Testis (tissue), 5 donors: ENCODE measurements around a stretch of chr12.

GRCh38 chr12:75704725-75705176 lies 193.3 kb upstream of the KRR1 start:
- PRO-cap, 3 experiments = no peak in any of the 3 experiments
- RAMPAGE, long total RNA, 2 experiments = no peak in any of the 2 experiments
- RRBS = no CpG with 5 or more reads among the region's 7 CpGs

DNA sequence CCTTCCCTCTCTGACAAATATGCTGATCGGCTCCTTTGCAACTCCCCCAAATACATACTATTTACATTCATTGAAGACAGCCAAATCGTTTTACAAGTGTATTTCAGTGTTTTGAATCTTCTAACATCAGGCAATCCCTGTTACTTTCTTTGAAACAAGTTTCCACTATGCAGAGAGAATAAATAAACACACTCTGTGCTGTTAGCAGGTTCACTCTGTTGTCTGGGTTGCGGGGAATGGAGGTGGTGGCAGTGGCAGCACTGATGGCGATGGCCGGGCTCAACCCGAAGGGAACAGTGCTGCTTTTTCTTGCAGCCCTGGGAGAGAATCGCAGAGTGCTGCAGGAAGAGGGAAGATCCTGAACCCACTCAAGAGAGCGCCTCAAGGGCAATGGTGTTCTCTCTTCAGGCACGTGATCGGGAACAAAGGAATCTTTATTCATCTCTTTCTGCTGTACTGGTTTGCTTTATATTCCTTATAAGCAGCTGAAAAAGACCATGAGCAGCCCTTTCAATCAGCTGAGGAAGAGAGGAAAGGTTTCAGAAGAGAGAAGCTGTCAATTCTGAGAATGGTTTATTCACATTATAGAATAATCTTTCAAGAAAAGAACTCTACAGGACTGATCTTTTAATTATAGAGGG lies 195.3 kb downstream of the NAP1L1 start:
- PRO-cap, 3 experiments = peak in 3 of 3 experiments; most common minus-strand start position 330 of the sequence (in 2)
- RAMPAGE, long total RNA, 2 experiments = no peak in any of the 2 experiments
- RRBS = no CpG with 5 or more reads among the region's 10 CpGs

DNA sequence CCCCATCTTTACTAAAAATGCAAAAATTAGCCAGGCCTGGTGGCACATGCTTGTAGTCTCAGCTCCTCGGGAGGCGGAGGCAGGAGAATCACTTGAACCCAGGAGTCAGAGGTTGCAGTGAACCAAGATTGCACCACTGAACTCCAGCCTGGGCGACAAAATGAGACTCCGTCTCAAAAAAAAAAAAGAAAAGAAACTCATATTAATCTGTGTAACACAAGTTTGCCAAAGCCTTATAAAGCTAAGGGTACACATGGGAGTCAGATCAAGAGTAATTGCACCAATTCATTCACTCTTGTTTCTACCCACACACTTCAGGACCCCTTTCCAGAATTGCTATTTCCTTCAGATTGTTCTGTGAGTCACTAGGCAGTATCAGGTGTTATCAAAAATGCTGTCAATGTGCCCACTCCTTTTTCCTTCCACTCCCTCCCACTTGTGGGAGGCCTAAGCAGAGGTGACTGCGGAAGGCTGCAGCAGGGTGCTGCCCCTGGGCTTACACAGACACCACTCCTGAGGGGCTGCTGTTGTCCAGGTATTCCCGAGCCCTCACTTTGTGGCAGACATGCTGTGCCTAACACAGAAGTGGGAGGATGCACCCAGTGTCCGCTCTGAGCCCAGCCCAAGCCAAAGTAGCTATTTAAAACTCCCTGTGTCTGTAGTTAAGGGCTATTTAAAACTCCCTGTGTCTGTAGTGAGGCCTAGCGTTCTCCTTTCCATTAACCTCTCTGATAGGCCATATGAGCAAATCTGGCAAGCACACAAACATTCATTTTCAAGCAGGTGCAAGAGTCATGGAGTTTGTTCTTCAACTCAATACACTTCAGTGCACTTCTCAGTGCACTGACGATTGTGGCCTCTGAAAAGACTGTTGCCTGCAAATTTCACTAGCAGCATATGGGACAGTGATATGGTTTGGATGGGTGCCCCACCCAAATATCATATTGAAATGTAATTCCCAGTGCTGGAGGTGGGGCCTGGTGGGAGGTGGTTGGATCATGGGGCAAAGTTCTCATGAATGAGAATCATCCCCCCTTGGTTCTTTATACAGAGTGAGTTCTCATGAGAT lies 170.9 kb downstream of the NAP1L1 start:
- PRO-cap, 3 experiments = no peak in any of the 3 experiments
- RAMPAGE, long total RNA, 2 experiments = no peak in any of the 2 experiments
- RRBS = no CpG with 5 or more reads among the region's 9 CpGs

DNA sequence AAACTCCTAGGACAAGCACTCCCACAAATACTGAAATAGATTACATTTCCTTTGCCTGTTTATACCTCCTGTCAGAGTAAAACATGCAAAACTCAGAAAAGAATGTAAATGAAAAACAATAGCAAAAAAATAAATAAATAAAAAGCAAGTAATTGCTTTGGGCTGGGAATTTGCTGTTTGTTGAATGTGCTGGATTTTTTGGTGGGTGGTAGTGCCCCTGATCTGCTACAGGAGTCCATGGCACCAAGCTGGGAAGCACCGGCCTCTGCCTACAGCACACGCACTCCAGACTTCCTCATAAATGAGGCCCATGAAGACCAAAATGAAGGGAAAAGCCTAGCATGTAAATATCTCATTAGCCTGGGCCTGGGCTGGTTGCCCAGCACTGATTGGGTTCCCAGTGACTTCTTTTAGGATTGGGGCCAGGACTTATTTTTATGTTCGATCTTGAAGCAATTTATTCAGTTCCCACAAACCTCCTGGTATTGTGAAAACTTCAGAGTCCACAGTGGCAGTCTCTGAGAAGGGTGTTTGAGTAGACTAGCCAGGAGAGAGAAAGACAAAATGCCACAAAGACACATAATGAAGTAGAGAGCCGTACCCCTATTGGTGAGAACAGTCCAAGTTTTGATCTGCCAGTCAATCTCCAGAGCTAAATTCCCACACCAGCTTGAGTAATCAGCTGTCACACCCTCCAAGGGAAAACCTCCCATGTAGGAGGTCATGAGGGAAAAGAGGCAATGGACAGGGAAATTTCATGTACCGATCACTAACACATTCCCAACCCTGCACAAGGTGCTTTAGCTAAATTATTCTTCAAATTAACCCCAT lies 131.2 kb downstream of the NAP1L1 start:
- PRO-cap, 3 experiments = no peak in any of the 3 experiments
- RAMPAGE, long total RNA, 2 experiments = no peak in any of the 2 experiments
- RRBS = no CpG with 5 or more reads among the region's 5 CpGs

DNA sequence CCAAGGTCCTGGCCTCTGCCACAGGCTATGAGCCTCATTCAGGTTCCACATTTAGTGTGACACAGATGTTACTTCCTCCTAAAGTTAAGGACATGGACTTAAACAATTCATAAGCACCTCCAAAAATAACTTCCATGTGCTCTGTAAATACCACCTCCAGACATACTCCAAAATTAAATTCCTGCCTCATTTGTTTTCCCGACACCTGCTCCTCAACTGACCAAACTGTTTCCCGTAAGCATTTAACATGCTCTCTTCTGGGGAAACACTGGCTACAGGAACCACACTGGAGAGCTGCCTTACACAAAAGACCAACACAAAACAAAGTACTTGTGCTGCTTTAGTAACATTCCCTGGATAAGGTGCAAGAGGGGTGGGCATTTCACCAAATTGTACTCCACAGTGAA lies 110.0 kb downstream of the NAP1L1 start:
- PRO-cap, 3 experiments = no peak in any of the 3 experiments
- RAMPAGE, long total RNA, 2 experiments = no peak in any of the 2 experiments
- RRBS = no CpG with 5 or more reads among the region's 2 CpGs

- PRO-cap, 3 experiments = no peak in any of the 3 experiments
- RAMPAGE, long total RNA, 2 experiments = no peak in any of the 2 experiments
- RRBS = no CpG with 5 or more reads among the region's 9 CpGs
These were observed 64.3 kb downstream of the NAP1L1 start for GRCh38 chr12:76020168-76020699.

- PRO-cap, 3 experiments = no peak in any of the 3 experiments
- RAMPAGE, long total RNA, 2 experiments = no peak in any of the 2 experiments
- RRBS = no CpG with 5 or more reads among the region's 3 CpGs
These were observed 55.0 kb downstream of the NAP1L1 start for GRCh38 chr12:76029507-76029765.

DNA sequence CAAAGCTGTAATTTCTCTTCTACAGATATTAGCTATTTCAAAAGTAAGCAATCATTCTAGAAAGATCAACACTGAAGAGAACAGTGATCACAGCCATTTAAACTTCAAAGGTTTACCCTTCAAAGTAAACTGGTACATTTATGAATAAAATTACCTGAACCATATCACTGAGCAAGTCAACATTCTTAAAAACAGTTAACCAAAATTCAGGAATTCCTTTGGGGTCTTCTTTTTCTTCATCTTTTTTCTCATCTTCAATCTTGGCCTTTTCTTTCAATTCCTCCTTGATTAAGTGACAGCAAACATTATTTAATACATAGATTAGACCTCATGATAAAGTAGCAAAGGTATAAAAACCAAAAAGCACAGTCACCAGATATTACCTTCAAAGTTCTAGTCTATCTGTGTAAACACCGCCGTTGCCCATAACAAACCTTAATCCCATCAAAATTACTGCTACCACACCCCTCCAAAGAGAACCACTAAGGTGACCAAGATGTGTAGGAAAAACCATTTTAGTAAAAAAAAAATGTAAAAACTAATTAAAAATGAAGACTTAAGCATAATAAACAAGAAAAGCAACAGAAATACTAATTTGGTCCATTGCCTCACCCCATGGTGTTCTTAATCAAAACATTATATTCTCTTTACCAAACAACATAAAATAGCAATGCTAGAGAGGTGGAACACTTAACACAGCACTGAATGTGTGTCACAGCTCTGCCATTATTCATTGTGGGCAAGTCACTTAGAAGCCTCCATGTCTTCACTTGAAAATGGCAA lies 28.4 kb downstream of the NAP1L1 start:
- PRO-cap, 3 experiments = no peak in any of the 3 experiments
- RAMPAGE, long total RNA, 2 experiments = no peak in any of the 2 experiments
- RRBS = no CpG with 5 or more reads among the region's 2 CpGs

GRCh38 chr12:76259547-76260360 lies 88.5 kb downstream of the BBS10 start:
- PRO-cap, 3 experiments = no peak in any of the 3 experiments
- RAMPAGE, long total RNA, 2 experiments = no peak in any of the 2 experiments
- RRBS = no CpG with 5 or more reads among the region's 4 CpGs

GRCh38 chr12:76340786-76341213 lies 7.4 kb downstream of the BBS10 start:
- PRO-cap, 3 experiments = no peak in any of the 3 experiments
- RAMPAGE, long total RNA, 2 experiments = no peak in any of the 2 experiments
- RRBS = no CpG with 5 or more reads among the region's 5 CpGs

DNA sequence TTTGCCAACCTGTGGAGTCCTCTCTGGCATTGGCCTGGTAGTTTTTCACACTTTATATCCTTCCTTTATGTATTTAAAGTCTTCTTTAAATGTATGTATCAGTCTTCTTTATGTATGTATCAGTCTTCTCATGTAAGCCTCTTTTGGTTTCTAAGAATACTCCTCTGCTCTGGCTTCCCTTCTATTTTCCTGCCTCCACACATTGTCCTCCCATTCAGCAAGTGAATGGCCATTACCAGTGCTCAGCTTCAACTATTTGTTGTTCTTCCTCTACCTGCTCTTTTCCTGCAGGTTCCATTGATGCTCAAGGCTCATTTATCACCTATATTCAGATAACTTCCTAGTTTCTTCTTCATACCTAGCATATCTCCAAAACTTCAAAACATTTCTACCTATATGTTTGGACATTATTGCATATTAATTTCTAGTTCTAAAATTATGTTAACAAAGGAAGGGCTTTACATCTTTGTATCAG lies 92.5 kb downstream of the OSBPL8 start:
- PRO-cap, 3 experiments = no peak in any of the 3 experiments
- RAMPAGE, long total RNA, 2 experiments = no peak in any of the 2 experiments

DNA sequence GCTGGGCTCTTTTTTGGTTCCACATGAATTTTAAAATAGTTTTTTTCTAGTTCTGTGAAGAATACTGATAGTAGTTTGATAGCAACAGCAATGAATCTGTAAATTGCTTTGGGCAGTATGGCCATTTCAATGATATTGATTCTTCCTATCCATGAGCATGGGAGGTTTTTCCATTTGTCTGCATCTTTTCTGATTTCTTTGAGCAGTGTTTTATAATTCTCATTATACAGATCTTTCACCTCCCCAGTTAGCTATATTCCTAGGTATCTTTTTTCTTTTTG lies 47.0 kb downstream of the OSBPL8 start:
- PRO-cap, 3 experiments = no peak in any of the 3 experiments
- RAMPAGE, long total RNA, 2 experiments = no peak in any of the 2 experiments

DNA sequence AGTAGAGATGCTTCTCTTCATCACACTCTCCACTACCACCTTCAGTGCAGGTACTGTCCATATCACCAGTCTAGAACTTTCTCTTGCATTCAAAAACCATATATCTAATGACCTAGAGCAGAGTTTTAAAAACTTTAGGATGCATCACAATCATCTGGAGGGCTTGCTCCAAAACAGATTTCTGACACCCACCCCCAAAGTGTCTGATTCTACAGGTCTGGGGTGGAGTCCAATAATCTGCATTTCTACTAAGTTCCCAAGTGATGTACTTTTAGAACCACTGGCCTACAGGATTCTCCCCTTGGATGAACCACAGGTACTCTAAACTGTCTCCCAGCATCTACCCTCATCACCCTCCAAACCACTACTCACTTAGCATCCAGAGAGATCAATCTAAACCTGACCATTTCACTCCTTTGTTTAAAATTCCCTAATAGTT lies 17.2 kb downstream of the OSBPL8 start:
- PRO-cap, 3 experiments = no peak in any of the 3 experiments
- RAMPAGE, long total RNA, 2 experiments = no peak in any of the 2 experiments

- PRO-cap, 3 experiments = peak in 1 of 3 experiments; most common plus-strand start chr12:76614649 (in 1); most common minus-strand start chr12:76614477 (in 1)
- RAMPAGE, long total RNA, 2 experiments = no peak in any of the 2 experiments
- RRBS = no CpG with 5 or more reads among the region's 3 CpGs
These were observed 54.8 kb upstream of the OSBPL8 start for GRCh38 chr12:76614282-76614925.

- PRO-cap, 3 experiments = no peak in any of the 3 experiments
- RAMPAGE, long total RNA, 2 experiments = no peak in any of the 2 experiments
- RRBS = no CpG with 5 or more reads among the region's 2 CpGs
These were observed 380.5 kb upstream of the E2F7 start for GRCh38 chr12:77445859-77446334.

DNA sequence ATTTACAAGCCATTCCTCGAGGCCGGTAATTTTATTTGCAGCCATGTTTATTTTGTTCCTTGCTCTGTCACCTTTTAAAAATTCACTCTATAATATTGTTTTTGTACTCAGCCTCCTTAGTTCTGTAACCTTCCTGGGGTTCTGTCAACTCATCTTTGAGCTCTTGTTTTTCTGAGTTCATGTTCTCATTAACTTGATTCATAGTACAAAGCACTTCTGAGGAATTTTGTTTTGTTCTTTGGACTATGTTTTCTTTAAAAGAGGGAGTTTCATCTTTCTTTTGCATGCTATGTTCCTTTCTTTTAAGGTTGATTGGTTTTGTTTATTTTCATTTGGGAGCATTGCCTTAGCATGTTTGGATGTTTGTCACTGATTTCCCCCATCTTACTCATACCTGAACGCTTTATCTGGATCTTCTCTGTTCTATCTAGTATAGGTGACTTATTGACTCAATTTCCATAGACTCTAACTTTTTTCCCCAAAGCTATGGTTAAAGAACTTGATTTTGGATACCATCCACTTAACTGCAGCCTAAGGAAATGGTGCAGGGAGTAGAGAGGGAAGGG lies 268.6 kb downstream of the PAWR start:
- PRO-cap, 3 experiments = peak in 1 of 3 experiments; most common minus-strand start position 157 of the sequence (in 1)
- RAMPAGE, long total RNA, 2 experiments = no peak in any of the 2 experiments
- RRBS = no CpG with 5 or more reads among the region's 3 CpGs

- PRO-cap, 3 experiments = no peak in any of the 3 experiments
- RAMPAGE, long total RNA, 2 experiments = no peak in any of the 2 experiments
- RRBS = no CpG with 5 or more reads among the region's 7 CpGs
These were observed 147.5 kb downstream of the PAWR start for GRCh38 chr12:79543273-79543747.

DNA sequence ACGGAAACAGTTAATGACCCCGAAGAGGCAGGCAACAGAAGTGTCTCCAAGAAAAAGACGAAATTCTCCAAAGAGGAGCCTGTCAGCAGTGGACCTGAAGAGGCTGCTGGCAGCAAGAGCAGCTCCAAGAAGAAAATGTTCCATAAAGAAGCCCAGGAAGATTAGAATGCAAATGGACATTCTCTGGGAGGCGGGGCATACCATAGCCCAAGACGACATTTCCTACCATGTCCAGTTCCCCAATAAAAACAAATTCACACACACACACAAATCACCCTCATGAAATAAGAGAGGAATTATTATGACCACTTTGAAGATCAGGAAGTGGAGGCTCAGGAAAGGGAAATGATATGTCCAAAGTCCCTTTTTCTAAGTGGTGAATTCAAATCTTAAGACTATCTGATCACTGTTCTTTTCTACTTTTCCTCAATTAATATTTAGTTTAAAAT lies 131.7 kb downstream of the PAWR start:
- PRO-cap, 3 experiments = peak in 3 of 3 experiments; most common plus-strand start position 198 of the sequence (in 1); most common minus-strand start position 137 of the sequence (in 3)
- RAMPAGE, long total RNA, 2 experiments = no peak in any of the 2 experiments
- RRBS = no CpG with 5 or more reads among the region's 5 CpGs

DNA sequence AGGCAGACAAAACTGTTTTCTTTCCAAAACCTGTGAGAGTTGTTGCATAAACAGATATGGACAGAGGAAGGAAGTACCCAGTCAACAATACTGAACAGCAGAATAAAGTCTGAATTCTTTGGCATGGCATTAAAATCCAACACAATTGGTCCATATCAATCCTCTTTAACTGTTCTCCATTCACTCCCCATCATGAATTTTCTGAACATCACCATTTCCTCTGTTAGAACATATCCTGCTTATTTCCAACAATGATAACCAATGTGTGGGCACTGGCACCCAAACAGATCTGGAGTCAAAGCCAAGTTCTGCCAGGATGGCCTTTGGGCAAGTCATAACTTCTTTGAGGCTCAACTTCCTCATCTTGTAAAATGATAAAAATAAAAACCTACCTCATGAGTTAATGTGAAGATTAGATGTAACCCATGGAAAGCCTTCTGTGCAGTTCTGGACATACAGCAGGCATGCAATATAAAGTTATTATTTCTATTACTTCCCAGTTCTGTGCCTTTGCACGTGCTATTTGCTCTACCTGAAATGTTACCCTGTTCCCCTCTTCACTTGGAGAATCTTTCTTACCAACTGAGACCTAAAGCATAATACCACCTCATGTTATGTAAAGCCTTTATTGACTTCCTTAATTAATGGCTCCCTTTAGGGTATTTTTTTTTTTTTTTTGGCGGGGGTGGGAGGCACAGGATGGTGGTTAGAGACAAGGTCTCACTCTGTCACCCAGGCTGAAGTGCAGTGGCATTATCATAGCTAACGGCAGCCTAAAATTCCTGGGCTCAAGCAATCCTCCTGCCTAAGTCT lies 12.4 kb downstream of the PAWR start:
- PRO-cap, 3 experiments = no peak in any of the 3 experiments
- RAMPAGE, long total RNA, 2 experiments = no peak in any of the 2 experiments
- RRBS = no CpG with 5 or more reads among the region's 3 CpGs

DNA sequence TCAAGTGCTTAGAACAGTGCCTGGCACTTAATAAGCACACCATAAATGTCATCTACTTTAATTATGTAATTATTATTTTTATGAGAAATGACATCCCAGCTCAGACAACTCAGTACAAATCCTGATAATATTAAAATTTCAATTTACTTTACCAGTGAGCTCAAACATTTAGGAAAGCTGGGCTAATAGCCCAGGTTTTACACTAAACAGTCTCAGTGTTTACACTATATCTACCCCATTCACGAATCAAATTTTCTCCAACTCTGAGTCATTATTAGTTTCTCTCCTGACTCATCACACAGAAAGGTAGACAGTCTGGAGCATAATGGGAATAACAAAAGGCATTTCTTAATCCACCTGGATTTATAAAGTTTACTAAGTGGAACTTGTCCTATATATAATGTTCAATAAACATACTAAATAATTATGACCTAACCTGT lies 5.7 kb downstream of the PAWR start:
- PRO-cap, 3 experiments = no peak in any of the 3 experiments
- RAMPAGE, long total RNA, 2 experiments = no peak in any of the 2 experiments
- RRBS = no CpG with 5 or more reads among the region's 1 CpG